Temporal lobe (tissue), 2 donors: ENCODE results near the gene SIRPG.

GRCh38 chr20:299320-300158, 2.2 kb downstream of the ZCCHC3 start:
- RAMPAGE, long total RNA: no peak

GRCh38 chr20:310222-310800, 12.9 kb downstream of the ZCCHC3 start:
- RAMPAGE, long total RNA: no peak

- RAMPAGE, long total RNA: no peak
These were observed 3.0 kb upstream of the SOX12 start for GRCh38 chr20:322157-322877.

GRCh38 chr20:330360-330868, 5.1 kb downstream of the SOX12 start:
- RAMPAGE, long total RNA: no peak

- RAMPAGE, long total RNA: no peak
These were observed 7.3 kb downstream of the SOX12 start for GRCh38 chr20:332235-333526.

DNA sequence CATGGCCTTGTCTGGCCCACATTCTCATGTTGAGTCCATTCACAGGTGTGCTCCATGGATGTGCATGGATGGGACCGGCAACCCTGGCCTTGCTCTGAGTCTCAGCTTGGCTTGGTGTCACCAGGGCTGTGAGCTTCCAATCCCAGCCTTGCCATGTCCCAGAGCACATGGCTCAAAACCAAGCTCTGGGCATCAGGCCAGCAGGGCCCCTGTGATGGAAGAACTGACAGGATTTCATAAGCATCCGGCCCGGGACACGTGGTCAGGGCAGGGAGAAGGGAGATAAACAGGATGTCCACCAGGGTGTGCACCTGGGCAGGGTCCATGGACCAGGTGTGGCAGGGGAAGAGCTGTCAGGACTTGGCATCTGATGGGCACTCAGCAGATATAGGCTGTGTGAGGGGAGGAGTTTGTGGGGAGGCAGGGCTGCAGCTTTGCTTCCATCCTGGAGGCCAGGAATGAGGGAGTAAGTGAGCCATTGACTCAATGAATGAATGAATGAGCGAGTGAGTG, 15.5 kb downstream of the NRSN2 start:
- RAMPAGE, long total RNA: no peak

DNA sequence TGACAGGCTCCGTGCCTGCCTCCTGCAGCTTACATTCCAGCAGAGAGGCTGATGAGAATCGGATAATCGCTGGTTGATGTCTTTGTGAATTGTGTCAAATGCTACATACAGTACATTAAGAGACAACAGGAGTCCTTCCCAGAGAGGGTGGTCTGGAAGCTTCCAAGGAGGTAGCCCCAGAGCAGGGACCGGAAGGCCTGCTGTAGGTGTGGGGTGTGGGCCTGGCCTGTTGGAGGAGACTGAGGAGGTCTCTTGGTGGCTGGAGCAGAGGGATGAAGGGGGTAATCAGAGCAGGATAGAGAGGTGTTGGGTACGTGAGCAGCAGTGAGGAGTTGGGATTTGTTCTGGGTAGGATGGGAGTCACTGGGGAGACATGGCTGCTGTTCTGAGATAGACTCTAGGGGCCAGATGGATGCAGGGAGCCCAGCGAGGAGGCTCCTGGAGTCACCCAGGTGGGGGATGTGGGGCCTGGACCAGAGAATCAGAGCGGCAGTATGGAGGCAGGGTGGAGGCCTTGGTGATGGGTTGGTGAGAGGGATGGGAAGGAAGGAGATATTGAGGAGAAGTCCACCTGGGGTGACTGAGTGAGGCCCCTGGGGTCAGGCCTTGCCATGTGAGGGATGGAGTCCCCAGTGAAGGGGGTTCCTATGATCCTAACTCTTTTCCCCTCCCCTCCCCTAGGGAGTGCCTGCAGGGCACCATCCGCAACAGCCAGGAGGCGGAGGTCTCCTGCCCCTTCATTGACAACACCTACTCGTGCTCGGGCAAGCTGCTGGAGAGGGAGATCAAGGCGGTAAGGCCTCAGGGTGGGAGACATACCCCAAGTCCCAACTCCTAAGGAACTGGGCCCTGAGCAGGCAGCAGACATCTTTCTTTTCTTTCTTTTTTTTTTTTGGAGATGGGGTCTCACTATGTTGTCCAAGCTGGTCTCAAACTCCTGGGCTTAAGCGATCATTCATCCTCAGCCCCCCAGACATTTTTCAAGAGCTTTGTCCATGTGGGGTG, 13.6 kb downstream of the RBCK1 start:
- RAMPAGE, long total RNA: no peak

GRCh38 chr20:494377-495379, 32.3 kb upstream of the TBC1D20 start:
- RAMPAGE, long total RNA: no peak

DNA sequence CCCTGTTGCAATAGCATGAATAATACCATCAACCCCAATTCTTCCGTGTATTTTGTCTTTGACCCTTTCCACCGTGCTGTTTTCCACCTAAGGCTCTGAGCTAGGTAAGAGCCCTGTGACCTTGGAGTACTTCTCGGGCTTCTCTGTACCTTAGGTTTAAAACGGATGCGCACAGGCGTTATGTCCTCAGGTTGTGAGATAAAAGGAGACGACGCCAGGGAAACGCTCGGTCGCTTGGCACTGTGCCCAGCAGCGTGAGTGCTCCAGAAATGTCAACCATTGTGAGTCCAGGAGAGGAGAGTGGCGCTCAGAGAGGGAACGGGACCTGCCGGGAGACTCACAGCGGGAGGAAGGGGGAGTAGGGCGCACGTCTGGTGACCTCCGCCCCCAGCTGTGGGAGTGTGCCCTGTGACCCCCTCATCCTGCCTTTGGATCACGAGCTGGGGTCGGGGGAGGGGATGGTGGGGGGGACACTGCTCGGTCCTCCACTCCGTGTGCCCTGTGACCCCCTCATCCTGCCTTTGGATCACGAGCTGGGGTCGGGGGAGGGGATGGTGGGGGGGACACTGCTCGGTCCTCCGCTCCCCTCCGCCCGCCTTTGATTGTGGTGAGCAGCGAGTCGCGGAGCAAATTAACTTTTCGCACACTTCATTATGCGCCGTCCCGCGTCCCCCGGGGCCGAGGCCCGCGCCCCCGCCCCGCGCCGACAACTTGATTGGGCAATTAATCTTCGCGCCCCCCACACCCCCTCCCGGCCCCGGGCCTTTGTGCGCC, 33.9 kb upstream of the SCRT2 start:
- RAMPAGE, long total RNA: no peak

DNA sequence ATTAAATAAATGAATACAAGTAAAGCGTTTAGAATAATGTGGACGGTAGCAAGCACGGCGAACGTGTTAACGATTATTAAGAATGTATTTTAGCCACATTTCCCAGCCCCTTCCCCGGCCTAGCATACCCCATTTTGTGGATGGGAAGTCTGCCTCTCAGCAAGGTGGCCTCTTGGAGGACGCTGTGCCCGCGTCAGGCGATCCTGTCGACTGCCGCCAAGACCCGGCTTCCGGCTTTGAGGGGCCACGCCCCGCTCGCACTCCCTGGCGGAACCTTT, 207 bp upstream of the PSMF1 start:
- RAMPAGE, long total RNA: no peak

DNA sequence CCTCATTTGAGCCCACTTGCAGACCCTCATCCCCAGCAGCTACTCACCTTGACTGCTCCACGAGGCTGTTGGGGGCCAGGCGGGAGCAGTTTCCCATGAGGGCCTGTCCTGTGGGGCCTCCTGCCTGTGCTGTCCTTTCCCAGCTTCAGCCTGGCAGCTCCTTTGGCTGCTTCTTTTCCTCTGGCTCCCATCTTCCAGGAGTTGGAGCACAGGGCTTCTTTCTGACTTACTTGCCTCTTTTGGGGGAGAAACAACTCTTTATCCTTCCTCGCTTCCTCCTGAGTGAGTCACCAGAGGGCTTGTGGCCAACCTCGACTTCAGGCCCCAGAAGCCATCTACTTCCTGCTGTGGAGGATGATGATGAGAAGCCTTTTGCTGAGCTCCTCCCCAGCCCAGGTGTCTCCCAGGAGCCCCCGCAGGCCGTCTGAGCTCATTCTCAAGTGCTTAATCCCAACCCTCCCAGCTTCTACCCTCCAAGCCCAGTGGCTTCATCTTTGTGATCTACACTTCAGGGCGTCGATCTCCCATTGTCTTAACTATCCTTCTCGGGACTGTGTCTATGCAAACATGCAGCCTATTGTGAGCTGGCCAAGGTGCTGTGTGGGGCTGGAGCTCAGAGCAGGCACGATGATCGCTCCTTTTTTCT, 28.0 kb downstream of the SDCBP2 start:
- RAMPAGE, long total RNA: no peak

DNA sequence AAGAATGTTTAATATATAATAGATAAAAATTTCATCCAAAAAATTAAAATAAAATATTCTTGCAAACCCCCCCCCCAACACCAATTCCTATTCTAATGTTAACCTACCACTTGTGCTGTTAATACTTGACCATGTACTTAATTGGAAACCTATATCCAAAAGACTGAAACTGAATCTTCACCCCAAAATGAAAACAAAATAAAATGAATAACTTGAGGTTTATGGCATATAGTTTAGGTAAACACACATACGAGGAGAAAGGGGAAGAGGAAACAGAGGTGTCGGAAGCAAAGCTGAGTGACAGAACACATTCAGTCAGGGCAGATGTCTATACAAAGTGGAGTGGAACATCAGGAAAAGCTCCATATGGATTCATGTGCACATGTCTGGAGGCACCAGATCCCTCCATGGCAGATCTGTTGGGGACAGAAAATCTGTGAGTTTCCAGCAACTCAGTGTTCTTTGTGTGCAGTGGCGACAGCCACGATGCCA, 23.2 kb downstream of the FKBP1A start:
- RAMPAGE, long total RNA: no peak

- RAMPAGE, long total RNA: no peak
These were observed 10.3 kb downstream of the FKBP1A start for GRCh38 chr20:1382493-1382935.

- RAMPAGE, long total RNA: no peak
These were observed 31.1 kb upstream of the SIRPD start for GRCh38 chr20:1588506-1589041.

GRCh38 chr20:1657639-1658239, at the start of gene SIRPG:
Gene SIRPG (minus strand): TSS chr20:1657779.
- RAMPAGE, long total RNA: no peak

DNA sequence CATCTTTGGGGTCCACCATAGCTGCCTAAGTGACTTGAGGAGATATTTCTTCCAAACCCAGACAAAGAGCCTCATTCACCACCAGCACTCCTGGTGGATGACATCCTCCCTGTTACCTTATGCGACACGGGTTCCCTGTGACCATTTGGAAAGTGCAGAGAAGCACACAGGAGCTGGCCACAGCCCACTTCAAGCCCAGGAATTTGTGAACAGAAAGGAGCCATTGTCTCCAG, 83.6 kb upstream of the SIRPA start:
- RAMPAGE, long total RNA: no peak

- RAMPAGE, long total RNA: no peak
These were observed 66.7 kb upstream of the SIRPA start for GRCh38 chr20:1828458-1829012.

- RAMPAGE, long total RNA: no peak
These were observed 13.6 kb upstream of the SIRPA start for GRCh38 chr20:1881413-1882129.

DNA sequence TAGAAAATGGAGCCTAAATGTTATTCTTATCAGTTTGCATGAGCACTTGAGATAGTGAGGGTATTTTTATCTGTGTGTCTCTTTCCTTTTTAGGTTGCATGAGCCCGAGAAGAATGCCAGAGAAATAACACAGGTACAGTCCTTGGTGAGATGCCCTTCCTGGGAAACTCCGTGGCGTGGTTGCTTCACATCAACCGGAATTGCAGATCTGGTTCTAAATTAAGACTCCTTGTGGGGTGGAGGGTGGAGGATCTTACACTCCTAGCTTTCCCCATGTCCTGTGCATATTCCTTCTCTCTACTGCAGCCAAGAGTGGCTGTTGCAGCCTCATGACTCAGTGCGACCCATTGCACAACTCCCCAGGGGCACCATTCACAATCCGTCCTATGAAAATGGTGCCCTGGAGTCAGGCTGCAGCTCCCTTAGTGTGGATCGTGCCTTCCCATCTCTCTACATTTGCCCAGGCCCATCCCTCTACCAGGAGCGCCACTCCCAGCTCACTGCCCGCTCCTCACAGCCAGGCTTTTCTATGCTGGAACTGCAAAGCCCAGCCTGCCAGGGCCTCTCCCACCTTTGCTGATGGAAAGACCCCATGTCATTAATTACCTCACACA, 39.5 kb downstream of the SIRPA start:
- RAMPAGE, long total RNA: no peak

DNA sequence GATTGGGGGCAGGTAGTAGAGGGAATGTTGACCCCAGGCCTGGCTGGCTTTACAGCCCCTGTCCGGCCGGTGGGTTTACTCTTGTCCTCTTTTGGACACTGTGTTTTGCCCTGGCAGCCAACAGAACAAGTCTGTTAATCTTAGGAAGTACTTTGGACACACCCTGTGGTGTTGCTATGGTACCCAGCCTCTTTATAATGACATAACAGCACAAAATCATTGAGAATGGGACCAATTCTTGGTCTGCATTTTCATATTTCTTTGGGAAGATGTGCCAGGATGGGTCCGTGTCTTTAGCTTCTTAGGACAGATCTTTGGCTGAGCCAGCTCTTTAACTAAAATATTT, 8.2 kb downstream of the STK35 start:
- RAMPAGE, long total RNA: no peak